Ascending aorta (tissue), 1 donor: ENCODE measurements around a stretch of chr15.

DNA sequence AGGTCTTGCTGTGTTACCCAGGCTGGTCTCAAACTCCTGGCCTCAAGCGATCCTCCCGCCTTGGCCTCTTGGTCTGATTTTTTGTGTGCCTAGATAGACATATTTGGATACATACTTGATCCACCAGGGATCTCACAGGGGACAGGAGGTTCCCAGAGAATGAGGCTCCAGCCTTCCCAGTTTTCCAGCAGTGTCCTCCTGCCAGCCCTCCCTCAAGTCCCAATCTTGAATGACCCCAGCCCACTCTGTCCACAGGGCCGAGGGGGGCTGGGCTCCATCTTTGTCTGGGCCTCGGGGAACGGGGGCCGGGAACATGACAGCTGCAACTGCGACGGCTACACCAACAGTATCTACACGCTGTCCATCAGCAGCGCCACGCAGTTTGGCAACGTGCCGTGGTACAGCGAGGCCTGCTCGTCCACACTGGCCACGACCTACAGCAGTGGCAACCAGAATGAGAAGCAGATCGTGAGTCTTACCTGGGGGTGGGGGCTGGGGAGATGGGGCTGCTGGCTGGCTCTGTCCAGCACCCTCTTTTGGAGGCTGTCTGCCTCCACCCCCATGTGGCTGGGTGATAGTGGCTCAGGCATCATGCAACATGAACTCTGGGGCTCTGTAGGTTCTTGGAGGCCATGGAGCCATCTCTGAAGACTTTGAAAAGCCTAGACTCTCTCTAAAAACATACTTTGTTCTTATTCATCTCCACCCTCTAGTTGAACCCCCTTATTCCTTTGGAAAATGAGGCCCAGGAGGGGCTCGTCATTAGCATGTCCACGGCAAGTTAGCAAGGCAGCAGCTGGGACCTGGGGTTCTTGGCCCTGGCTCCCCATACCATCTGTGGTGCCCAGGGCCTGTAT, 5.6 kb upstream of the FES start:
- PRO-cap: no peak

GRCh38 chr15:90882477-90883348, 1.6 kb upstream of the FES start:
- PRO-cap: no peak

GRCh38 chr15:90961835-90962514, 7.3 kb downstream of the RCCD1 start:
- PRO-cap: no peak

GRCh38 chr15:91055861-91056474, 33.6 kb upstream of the VPS33B start:
- PRO-cap: no peak

DNA sequence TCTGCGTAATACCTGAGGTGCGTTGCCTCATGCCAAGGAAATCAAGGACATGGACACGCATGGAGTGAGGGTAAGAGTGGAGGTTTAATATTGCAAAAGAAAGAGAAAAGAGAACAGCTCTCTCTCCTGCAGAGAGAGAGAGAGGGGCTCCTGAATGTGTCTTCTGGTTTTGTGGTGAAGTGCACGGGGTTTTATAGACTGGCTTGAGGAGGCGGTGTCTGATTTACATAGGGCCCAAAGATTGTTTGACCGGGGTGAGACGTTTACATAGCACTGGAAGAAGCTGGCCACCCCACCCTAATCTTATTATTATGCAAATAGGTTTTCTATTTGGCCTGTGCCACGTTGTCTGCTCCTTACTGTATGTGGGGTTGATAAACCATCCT, 268.5 kb downstream of the SV2B start:
- PRO-cap: no peak

DNA sequence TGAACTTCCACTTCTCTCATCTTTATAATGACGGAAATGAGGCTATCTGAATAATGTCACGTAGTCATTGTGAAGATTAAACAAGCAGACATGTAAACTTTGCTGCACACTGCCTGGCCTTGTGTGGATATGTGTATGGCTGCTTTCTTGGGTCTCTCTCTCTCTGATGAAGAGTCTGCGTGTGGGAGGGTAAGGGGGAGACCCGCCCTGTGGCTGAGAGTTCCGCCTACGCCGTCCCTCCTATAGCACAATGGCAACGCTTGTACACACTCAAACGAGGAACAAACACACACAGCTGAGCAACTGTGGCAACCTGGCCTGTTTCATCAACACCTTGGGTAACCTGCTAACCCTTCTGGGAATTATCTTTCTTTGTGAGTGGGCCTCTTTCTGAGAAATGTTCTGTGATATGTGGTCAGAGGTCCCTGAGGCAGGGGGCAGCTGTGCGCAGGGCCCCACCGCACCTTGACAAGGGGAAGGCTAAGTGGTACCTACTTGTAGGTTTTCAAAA, 369.9 kb downstream of the SV2B start:
- PRO-cap: no peak

GRCh38 chr15:91854098-91855272, 977 bp downstream of the SLCO3A1 start:
- PRO-cap: no peak

DNA sequence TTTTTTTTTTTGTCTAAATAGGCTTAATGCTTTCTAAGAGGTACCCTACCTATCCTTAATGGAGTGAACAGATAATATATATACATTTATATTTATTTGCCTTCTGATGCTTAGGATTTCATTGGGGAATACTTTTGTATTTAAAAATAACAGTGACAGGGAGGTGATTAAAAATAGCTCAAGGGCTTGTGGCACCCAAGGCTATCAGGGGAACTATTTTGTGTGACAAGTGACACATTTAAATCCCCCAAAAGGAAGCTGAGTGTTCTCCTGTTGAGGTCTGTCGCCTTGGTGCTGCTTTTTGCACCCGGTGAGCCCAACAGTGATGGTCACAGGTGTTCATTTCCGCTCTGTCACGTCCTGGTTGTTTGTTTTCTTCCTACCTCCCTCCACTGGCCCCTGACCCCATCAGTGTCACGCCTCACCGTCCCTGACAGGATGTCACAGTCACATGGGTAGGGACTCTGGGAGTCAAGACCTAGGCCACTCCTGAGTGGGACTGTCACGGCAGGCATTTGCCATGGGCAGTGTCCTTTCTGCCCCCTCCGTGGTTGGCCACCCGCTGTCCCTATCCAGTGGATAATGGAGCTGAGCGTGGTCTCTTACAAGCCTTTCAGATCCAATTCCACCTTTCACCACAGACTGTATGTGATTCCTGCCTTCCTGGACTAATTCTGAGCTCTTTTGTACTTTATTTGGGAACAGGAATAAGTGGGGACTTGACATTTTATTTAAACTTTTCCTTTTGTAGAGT, 11.2 kb downstream of the SLCO3A1 start:
- PRO-cap: no peak

- PRO-cap: no peak
These were observed 153.6 kb downstream of the SLCO3A1 start for GRCh38 chr15:92006888-92007684.

GRCh38 chr15:92161091-92161497, 232.6 kb upstream of the ST8SIA2 start:
- PRO-cap: no peak

DNA sequence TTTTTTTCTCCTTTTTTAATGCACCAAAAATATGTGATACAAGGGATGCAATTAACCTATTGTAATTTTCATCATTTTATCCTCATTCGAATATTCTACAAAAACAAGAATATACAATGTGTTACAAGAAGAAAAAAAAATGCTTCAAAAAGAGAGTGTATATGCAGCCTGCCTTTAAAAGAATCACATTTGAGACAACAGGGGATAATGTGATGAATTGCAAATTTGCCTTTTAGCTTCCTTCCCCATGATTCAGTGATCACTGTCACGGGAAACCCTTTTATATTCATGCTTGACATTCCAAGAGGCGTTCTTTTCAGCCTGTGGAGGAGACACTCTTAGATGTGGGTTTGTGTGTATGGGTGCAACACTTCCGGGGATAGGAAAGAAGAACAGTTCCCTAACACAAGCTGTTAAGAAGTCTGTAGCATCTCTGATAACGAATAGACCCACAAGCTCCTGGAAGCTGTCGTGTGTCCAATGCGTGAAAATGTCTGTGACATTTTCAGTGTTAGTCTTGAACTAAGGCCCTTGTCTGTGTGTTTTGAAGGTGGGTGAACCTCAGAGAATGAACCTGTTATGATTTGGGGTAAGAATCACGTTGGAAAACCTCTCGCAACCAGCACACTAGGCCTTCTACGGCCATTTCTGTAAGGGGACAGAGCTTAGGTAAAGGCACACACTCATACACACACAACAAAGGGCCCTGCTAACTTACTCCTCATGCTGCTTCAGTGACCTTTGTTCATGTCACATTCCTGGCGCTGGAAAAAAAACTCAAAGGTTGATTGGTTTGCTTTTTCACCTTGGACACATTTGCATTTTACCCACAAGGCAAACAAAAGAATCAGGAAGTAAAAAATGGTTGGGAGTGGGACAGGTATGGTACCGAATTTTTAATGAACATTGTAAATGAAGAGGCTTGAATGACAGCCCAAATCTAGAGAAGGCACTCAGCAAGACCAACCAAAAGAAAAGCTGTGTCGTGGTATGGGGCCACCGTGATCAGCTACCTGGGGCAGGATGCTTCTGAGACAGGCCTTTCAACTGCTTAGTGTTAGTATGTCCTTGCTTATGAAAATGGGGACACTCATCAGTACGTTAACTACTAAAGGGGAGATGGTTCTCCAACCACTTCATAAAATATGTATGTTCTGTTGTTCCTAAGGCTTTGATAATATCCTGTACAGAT, 229.1 kb upstream of the ST8SIA2 start:
- PRO-cap: no peak

DNA sequence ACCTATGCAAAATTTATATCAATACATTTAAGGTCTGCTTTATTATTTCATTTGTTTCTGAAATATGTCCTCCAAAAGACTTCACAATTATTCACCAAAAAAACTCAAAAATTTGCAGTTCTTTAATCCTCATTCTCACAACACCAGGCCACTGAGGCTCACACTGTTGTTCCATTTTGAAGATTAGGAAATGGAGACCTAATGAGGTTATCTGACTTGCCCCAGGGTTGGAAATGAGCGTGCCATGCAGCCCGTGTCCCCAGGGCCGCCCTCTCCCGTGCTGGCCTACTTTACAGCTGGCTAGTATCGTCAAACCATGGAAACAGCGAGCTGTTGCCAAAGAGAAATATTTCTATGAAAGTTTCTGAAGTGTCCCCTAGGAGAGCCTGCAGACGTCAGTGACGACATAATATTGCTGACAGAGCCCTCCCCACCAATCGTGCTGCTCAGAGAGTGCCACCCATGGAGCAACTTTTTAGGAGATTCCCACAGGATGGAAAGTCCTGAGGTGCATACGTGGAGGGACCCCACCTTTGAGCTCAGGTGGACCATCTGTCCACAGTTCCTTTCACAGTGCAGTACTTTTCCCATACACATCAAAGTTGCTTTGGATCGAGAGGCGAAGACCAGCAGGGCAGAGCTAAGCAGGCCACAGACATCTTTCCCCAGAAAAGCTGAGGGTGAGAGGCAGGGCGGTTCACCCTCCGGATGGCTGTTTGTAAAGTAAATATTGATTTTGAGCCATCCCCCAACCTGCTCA, 11.2 kb upstream of the FAM174B start:
- PRO-cap: bidirectional peak, plus-strand start at position 506 of the sequence, minus-strand start at position 277 of the sequence

DNA sequence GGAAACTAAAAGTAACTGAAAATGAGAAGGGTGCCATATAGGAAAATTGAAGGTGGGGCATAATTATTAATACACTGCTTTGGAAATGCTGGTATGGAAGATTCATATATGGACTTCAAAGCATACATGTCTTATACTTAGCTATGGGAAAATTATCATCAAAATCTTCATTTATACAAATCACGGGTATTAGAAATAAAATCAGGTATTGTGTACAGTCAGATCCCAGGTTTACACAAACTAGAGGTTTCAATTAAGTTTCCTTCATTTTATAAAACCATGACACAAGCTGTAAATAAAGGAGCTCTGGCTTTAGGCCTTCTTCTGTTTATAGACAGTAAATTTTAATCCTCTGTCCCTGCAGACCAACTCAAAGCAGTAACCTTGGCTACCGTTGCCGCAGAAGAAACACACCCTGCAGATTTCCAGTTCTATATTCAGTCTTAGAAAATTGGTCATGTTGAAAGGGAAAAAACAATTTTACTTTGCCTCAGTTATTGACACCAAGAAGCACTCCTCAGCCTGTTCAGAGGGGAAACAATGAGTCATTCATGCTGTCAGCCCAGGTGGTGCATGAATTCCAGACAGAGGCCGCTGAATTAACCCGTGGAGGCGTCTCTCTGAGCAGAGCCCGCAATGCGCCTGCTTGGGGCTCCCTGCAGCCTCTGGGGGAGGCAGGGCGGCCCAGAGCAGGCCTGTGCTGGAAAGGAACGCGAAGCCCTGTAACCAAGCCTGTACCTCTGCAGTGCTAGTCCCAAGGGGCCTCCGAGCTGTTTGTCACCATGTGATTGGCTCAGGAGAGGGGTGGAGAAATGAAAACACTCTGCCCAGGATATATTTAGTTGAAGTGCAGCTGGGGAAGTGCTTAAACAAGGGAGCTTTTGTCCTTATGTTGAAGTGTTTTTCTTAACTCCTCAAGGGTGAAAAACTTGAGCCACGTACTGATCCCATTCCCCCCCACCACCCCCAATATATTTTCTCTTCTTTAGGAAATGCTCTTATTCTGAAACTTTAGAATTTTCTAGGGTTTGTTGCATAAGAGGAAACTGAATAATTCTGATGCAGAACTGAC, 68.5 kb upstream of the CHD2 start:
- PRO-cap: bidirectional peak, plus-strand start at position 845 of the sequence, minus-strand start at position 714 of the sequence

- PRO-cap: no peak
These were observed 30.9 kb upstream of the CHD2 start for GRCh38 chr15:92869176-92869671.

- PRO-cap: no peak
These were observed 22.7 kb upstream of the CHD2 start for GRCh38 chr15:92877373-92877939.

GRCh38 chr15:92940955-92942125, 41.2 kb downstream of the CHD2 start:
- PRO-cap: no peak

DNA sequence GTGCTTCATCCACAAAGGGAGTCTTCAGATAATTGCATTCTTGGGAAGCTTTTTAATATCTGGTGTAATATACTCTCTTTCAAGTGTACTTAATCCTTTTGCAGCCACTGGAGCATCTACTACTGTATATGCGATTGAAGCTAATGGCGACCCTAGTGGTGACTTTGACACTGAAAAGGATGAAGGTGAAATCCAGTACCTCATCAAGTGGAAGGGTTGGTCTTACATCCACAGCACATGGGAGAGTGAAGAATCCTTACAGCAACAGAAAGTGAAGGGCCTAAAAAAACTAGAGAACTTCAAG, 42.6 kb downstream of the CHD2 start:
- PRO-cap: no peak

DNA sequence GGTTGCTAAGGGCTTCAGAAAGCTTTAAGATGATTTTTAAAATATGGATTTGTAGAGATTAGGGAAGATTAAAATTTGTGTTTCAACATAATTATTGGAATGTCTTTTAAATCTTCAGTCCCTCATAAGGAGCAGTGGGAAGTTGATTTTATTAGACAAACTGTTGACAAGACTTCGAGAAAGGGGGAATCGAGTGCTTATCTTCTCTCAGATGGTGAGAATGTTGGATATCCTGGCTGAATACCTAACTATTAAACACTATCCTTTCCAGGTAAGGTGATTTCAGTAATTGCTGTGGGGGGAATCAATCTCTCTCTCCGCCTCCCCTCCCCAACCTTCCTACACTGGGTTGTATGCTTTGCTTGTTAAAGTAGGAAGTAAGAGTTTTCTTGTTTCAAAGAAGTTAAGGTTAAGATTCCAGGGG, 72.0 kb downstream of the CHD2 start:
- PRO-cap: no peak

- PRO-cap: no peak
These were observed 80.4 kb downstream of the CHD2 start for GRCh38 chr15:92980544-92980938.

- PRO-cap: no peak
These were observed 90.8 kb downstream of the RGMA start for GRCh38 chr15:92998028-92998833.